Mesenchymal stem cell of adipose (primary cell): ENCODE measurements around a stretch of chr7.

GRCh38 chr7:151394973-151395510, 14.8 kb downstream of the WDR86 start:
- CAGE, long polyA plus RNA = no peak

DNA sequence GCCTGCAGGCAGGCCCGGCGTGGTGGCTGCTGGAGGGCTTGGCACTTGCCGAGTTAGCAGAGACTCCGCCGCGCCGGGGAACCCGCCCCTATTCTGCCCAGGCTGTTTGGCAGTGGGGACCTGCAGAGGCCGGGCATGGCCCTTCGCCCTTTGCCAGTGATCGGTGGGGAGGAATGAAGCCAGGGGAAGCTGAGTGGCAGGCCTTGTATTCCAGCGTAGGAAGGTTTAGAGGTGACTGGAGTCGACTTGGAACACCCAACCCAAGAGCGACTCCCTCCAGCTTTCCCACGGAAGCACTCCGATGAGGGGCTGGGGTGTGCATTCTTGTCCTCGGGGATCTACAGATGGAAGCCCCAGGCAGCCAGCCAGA, 1.0 kb upstream of the RHEB start:
- CAGE, long polyA plus RNA = no peak

GRCh38 chr7:151743458-151744112, 133.3 kb downstream of the PRKAG2 start:
- CAGE, long polyA plus RNA = no peak

DNA sequence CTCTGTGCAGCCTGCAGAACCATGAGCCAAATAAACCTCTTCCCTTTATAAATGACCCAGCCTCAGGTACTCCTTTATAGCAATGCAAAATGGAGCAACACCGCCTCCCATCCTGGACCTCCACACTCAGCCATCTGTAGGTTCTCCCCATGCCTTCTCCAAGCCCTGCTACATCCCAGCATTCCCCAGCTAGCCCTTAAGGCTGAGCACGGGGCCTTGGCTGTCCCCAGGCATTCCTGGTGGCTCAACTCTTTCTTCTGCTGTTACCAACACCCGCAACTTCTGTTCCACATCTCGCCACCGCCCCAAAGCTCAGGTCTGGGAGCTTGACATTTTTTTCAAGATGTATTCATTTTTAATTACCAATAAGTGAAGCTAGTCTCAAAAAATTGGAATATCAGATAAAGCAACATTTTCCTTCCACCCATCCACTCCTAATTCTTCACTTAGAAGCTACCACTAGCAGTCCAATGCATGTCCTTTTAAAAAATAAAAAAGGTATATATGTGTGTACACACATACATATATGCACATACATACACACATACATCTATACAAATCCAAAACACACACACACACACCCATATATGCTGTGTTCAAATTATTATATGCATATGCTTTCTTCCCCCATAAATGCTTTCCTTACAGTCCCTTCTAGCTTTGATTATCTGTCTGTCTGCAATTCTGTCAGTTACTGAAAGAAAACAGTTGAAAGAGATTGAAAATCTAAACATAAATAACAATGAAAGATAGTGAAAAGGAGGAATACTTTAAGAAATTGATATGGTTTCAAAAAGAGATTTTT, 98.3 kb downstream of the PRKAG2 start:
- CAGE, long polyA plus RNA = no peak

GRCh38 chr7:151779437-151780125, 97.3 kb downstream of the PRKAG2 start:
- CAGE, long polyA plus RNA = no peak

GRCh38 chr7:151810376-151810813, 66.5 kb downstream of the PRKAG2 start:
- CAGE, long polyA plus RNA = no peak

GRCh38 chr7:151853930-151854804, 22.7 kb downstream of the PRKAG2 start:
- CAGE, long polyA plus RNA = no peak

DNA sequence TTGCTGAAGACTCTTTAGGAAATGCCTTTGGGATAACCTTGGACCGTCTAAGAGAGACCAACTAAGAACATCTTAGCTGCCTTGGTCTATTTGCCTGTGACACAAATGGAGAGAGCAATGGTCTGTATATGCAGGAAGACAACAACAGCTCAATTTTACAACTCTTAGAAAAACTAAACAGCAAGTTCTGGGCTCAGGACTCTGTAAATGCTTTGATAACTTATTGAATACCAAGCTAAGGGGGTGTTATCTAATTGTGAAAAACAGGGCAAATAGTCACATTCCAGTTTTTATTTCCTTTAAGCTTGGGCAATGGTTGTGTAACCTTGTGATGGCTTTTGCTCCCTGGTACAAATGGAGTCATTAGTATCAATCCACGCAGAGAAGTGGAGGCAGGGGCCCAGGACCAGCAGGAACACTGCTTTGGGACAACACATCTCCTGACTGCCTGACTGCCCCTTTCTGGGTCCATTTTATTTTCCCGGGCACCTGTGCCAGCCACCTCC, 5.7 kb upstream of the PRKAG2 start:
- CAGE, long polyA plus RNA = no peak

GRCh38 chr7:151891072-151891731, 14.3 kb upstream of the PRKAG2 start:
- CAGE, long polyA plus RNA = no peak

DNA sequence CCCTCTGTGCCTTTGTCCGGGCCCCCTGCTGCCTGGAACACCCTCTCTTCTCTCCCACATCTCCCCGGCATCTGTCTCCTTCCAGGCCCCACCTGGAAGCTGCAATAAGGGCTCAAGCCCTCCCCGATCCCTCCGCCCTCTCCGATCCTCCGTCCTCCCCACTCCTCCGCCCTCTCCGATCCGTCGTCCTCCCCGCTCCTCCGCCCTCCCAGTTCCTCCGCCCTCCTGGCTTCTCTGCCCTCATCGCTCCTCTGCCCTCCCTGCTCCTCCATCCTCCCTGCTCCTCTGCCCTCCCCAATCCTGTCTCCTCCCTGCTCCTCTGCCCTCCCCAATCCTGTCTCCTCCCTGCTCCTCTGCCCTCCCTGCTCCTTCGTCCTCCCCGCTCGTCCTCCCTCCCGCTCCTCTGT, 17.5 kb upstream of the PRKAG2 start:
- CAGE, long polyA plus RNA = no peak

DNA sequence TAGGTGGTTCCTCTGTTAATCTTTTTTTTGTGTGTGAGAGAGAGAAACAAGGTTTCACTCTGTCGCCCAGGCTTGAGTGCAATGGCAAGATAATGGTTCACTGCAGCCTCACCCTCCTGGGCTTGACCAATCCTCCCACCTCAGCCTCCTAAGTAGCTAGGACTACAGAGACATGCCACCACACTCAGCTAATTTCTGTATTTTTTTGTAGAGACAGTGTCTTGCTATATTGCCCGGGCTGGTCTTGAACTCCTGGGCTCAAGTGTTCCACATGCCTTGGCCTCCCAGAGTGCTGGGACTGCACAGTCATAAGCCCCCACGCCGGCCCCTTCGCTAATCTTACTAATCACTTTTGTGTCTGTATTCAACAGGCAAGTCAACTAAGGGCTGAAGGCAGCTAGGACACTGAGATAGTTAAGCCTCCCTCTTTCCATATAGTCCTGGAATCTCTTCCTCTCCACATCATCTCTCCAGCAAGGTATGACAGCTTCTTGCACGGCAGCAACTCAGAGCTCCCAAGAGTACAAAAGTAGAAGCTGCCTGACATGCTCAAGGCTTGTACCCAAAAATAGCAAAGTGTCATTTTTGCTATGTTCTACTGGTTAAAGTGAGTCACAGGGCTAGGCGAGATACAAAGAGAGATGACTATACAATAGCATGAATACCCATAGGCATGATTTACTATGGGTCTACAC, 11.3 kb downstream of the KMT2C start:
- CAGE, long polyA plus RNA = no peak

DNA sequence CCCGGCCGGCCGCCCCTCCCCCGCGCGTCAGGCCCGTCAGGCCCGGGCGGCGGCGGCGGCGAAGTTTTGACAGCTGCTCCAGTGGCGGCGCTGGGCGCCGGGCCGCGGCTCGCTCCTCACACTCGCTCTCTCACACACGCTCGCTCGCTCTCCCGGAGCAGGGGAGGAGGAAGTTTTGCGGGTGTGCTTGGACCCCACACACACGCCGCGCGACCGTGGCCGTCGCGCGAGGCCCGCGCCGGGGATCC, 361 bp upstream of the KMT2C start:
- CAGE, long polyA plus RNA = no peak

GRCh38 chr7:152463520-152463892, 27.7 kb upstream of the KMT2C start:
- CAGE, long polyA plus RNA = no peak

- CAGE, long polyA plus RNA = no peak
Measured at GRCh38 chr7:152463893-152464387, 28.1 kb upstream of the KMT2C start.

DNA sequence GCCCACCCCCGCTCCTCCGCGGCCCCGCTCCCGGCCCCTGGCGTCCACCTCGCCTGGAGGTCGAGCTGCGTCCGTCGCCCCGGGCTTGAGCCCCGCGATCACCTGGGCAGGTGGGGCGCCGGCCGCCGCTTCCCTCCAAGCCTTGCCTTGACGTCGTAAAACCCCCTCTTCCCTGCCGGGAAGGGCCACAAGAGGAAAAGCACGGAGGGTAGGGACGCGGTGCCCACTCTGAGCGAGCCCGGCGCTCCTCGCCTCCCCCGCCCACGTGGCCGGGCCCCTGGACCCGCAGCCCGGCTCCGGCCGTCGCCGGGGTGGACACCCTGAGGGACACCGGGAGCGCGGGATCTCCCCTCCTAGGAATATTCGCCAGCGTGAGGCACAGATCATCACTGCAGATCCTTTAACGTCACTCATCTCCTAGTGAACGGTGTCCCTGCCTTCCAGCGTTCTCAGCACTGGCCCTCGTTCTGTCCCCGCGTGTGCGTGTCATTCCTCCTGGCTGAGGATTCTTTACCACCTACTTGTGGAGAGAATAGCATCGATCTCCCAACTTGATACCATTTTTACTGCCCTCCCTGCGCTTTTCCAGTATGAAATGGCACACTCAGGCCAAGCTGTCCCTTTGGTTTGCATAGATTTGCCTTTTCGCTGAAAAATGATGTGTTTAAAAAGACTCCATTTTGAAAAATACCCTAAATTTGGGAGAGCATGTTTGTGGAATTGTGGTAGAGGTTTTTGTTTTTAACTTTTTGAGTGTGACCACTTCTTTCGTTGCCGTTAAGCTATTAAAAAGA, 588 bp downstream of the ACTR3B start:
- CAGE, long polyA plus RNA = no peak

- CAGE, long polyA plus RNA = no peak
Measured at GRCh38 chr7:154845061-154845482, 157.9 kb downstream of the PAXIP1 start.

DNA sequence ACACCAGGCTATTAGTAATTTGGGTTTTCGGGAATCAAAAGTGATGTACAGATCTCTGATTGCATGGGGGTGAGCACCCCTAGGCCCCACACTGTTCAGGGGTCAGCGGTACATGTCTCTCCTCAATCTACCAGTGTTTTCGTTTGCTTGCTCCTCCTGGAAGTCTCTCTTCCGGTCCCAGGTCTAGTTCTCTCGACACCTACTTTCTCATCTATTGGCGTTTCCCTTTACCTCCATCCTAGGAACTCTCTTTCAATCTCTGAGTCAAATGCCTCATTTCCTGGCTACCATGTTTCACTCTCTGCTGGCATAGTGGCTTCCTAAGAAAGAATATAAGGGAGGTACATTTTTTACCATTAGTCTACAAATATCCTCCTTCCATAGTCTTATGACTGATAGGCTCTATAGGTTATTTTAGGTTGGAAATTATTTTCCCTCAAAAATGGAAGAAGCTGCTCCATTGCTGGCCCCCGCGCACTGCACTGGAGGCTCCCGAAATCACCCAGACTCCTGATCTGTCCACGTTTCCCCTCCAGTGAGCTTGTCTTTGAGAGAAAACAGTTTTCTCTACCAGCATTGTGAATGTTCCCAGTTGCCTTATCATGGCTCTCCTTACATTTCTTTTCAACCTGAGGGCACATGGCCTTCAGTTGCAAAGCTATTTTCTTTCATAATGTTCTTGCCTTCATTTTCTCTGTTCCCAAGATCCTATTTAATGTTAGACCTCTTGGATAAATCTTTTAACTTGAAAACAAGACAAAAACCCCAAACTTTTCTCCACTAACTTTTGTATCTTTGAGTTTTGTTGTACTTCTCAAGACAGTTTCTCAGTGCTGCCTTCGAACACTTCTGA, 36.9 kb downstream of the PAXIP1 start:
- CAGE, long polyA plus RNA = no peak

- CAGE, long polyA plus RNA = no peak
Measured at GRCh38 chr7:155253903-155254404, 43.7 kb upstream of the INSIG1 start.

GRCh38 chr7:155270047-155270351, 27.7 kb upstream of the INSIG1 start:
- CAGE, long polyA plus RNA = no peak

- CAGE, long polyA plus RNA = no peak
Measured at GRCh38 chr7:155300661-155301459, 3.2 kb downstream of the INSIG1 start.